SJCRH30 (cell line): ENCODE results near the gene UBA2.

DNA sequence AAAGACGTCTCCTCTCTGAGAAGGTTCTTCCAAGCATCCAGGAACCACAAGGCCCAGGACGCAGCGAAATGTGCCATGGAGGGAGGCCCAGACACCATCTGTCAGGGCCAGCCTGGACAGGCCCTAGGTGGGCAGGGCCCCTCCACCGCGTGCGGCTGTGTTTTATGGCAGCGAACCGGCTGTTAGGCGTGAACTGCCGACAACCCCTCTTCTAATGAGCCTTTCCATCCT is 53.2 kb downstream of the CEBPG start:
- RAMPAGE, long total RNA = no peak

- RAMPAGE, long total RNA = no peak
These were observed 14.1 kb downstream of the PEPD start for GRCh38 chr19:33507281-33508097.

DNA sequence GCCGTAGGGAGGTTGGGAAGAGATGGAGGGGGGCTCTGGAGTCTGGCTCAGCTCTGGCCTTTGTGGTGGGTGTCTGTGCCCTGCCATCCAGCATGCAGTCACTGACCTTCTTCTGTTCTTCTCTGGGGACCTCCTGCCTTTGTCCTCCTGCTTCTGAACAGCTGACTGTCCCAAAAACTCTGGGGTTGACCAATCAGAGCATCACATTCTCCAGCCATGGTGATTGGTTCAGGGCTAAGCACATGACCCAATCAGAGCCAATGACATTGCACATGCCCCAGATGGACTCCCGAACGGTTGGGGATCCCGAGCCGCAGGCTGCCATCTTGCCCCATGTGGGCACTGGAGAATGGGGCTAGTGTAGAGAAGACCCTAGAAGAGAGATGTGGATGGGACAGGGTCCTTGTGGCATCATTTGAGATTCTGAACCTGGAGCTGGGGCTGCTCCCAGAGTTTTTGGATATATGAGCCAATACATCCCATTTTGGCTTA is 31.3 kb upstream of the PEPD start:
- RAMPAGE, long total RNA = no peak

- RAMPAGE, long total RNA = no peak
These were observed 41.3 kb upstream of the CHST8 start for GRCh38 chr19:33580208-33581003.

GRCh38 chr19:33795193-33795691 is 1.4 kb upstream of the KCTD15 start:
- RAMPAGE, long total RNA = no peak

- RAMPAGE, long total RNA = no peak
These were observed 1.4 kb downstream of the KCTD15 start for GRCh38 chr19:33797813-33798760.

GRCh38 chr19:33904666-33905073 is 108.0 kb downstream of the KCTD15 start:
- RAMPAGE, long total RNA = no peak

DNA sequence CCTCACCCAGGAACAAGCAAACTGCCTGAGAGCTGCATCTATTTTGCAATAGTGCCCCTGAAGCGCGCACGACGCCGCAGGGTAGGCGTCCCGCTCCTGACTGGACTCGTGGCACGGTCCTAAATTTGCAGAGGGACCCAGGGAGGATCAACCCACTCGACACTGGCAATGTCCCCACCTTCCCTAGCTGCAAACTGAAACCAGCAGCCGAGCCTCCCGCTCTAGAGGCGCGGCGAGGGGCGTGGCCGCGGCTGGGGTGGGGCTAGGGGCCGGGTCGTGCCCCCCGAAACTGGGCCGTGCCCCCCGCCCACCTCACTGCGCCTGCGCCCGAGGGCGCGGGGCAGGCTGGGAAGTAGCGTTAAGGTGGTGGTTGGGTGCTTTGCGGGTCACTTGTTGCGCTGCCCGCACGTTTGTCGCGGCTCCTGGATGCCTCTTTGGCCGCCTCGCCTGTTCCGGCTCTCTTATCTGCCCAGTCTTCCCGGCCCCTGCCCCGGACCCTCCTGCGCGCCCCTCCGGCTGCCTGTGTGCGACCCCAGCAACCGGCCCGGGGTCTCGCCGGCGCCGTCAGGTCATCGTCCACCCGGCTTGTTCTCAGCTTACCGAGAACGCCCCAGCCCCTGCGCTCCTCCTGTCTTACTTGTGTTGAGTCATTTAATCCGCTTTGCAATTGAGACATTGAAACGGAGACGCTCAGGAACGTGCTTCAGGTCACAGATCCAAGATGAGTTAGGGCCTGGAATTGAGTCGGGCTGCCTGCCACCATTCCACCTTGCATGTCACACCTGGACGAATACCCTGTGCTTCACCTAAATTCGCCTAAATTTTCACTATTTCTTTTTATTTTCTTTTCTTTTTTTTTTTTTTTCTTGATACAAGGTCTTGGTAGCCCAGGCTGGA is 37.8 kb upstream of the LSM14A start:
- RAMPAGE, long total RNA = no peak

DNA sequence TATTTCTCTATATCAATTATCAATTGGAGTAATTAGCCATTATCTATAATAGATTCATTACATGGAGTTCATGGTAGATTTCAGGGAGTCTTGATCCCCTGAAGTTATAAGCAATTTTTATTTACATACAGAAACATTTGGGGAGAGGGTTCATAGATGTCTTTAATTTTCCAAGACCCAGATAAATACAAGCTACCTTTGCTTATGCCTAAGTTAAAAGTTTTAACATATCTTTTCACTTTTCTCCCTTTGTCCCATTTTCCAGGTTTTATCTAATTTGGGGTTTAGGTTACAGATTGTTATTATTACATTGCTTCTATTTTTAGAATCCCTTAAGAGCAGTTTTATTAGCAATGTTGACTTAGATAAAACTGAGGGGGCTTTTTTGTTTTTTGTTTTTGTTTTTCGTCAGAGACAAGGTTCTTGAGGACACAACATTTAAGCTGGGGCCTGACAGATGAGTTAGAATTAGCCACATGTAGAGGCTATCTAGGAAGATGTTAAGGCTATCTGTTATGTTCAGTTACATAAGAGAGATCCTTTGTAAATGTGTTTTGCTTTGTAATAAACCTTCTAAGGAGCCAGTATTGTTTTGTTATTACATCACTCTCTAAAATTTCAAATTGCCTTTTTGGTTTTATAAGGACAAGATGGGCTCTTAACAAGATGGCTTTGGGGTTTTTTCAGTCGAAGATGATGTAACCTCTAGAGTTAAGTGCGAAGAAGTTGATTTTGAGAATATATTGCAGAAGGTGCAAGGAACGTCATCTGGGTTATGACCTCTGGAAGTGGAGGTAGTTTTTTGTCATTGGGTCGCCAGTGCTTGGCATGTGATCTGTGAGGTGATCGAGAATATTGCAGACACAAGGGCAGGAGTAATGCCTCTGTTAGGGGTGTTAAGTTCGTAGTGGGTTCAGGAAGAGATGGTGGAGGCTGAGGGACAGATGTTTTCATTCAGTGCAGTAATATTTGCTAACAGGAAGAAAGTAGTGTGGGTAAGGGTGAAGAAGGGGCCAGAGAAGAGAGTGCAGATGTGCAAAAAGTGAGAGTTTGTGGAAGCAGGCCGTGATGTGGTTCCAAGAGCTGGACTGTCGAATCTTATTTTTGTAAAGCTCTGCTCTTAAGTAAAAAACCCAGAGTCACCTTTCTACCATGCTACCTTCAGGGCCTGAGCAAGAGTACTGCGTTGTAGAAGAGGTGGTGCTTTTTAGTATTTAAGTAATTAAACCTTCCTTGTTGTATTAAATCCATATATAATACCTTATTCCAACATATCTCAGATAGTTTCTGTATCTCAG is 12.6 kb downstream of the LSM14A start:
- RAMPAGE, long total RNA = no peak

DNA sequence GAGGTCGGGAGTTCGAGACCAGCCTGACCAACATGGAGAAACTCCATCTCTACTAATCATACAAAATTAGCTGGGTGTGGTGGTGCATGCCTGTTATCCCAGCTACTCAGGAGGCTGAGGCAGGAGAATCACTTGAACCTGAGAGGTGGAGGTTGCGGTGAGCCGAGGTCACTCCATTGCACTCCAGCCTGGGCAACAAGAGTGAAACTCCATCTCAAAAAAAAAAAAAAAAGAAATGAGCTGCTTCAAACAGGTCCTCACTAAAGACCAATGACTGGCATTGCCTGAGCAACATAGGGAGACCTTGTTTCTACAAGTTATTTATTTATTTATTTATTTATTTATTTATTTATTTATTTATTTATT is 19.8 kb upstream of the GARRE1 start:
- RAMPAGE, long total RNA = no peak

GRCh38 chr19:34261222-34261721 is 6.9 kb downstream of the GARRE1 start:
- RAMPAGE, long total RNA = no peak

GRCh38 chr19:34299588-34299954 is 45.2 kb downstream of the GARRE1 start:
- RAMPAGE, long total RNA = no peak

- RAMPAGE, long total RNA = no peak
These were observed 51.8 kb upstream of the GPI start for GRCh38 chr19:34313110-34313644.

- RAMPAGE, long total RNA = no peak
These were observed 33.0 kb upstream of the GPI start for GRCh38 chr19:34331975-34332339.

- RAMPAGE, long total RNA = no peak
These were observed 8.0 kb downstream of the PDCD2L start for GRCh38 chr19:34412236-34412549.

GRCh38 chr19:34428241-34429506 is at the start of gene UBA2:
Gene UBA2, plus strand, starts transcription at chr19:34428381.
- RAMPAGE, long total RNA = no peak

GRCh38 chr19:34501192-34502186 is 19.9 kb downstream of the WTIP start:
- RAMPAGE, long total RNA = no peak

DNA sequence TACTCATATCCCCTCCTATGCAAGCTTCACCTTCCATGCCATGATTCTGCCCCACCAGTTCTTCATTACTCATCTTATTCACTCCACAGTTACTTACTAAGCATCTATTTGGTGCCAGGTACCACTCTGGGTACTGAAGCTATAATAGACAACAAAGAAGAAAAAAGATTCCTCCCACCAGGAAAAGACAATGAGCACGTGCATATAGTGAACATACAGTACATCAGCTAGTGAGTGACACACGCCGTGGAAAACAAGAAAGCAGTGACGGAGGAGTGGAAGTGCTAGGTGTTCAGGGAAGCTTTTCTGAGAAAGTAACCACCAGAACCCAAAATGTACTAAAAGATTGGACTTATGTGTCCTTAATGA is 67.0 kb downstream of the WTIP start:
- RAMPAGE, long total RNA = no peak

DNA sequence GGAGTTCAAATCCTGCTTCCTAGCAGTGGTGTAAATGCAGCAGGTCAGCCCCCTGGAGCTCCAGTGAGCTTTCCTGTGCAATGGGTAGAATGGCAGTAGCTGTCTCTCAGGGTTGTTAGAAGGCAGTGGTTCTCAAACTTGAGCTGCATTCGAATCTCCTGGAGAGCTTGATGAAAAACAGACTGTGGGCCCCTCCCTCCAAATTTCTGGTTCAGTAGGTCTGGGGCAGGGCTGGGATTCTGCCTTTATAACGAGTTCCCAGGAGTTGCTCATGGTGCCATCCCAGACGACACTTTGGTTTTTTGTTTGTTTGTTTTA is 3.6 kb upstream of the SCN1B start:
- RAMPAGE, long total RNA = no peak

DNA sequence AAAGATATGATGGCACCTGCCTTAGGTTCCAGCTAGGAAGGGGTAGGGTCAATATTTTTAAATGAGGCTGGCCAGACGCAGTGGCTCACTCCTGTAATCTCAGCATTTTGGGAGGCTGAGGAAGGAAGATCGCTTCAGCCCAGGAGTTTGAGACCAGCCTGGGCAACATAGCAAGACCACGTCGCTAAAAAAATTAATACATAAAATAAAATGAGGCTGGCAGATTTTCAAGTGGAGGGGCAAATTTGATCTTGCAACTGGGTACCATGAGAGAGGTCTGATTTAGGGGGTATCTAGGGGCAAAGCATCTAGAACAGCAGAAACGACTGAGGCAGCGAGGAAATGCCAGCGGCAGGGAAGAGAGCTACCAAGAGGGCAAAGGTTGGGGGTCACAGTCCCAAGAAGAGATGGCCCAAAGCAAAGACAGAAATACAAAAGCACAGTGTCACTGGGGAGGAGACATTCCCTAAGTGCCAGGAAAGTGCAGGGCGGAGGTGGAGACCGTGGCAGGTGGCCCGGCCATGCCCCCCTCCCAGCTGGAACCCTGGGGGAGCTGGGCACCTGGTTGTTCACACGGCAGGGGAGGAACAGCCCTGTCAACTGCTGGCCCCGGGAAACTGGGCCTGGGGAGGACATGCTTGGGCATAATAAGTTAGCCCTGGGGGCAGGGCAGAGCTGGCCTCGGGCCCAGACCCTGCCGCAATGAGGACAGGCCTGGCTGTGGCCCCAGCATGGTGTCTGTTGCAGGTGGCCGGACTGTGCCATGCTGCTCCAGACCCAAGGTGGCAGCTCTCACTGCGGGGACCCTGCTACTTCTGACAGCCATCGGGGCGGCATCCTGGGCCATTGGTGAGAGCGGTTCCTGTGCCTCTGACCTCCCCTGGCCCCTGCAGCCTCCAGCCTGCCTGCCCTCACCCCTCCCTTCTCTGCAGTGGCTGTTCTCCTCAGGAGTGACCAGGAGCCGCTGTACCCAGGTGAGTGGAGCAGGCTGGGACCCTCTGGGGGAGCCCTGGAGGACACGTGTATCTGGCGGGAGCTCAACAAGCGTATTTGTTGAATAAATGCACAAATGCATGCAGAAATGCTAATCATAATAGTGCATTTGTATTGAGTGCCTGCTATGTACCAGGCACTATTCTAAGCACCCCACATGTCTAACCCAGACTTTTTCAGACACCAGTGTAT is 7.4 kb downstream of the HPN start:
- RAMPAGE, long total RNA = no peak